Thyroid gland (tissue), 7 donors: ENCODE measurements around the genes H2AC1, H3C2, HFE, H2AC7 and H2BC7.

GRCh38 chr6:24910120-24910559 lies 25.6 kb downstream of the RIPOR2 start:
- PRO-cap, 2 experiments = no peak in any of the 2 experiments
- RAMPAGE, long total RNA, 5 experiments = no peak in any of the 5 experiments

- PRO-cap, 2 experiments = no peak in any of the 2 experiments
- RAMPAGE, long total RNA, 5 experiments = no peak in any of the 5 experiments
These were observed 7.4 kb downstream of the RIPOR2 start for GRCh38 chr6:24928357-24928725.

GRCh38 chr6:25017308-25017887 lies 81.6 kb upstream of the RIPOR2 start:
- PRO-cap, 2 experiments = no peak in any of the 2 experiments
- RAMPAGE, long total RNA, 5 experiments = no peak in any of the 5 experiments

DNA sequence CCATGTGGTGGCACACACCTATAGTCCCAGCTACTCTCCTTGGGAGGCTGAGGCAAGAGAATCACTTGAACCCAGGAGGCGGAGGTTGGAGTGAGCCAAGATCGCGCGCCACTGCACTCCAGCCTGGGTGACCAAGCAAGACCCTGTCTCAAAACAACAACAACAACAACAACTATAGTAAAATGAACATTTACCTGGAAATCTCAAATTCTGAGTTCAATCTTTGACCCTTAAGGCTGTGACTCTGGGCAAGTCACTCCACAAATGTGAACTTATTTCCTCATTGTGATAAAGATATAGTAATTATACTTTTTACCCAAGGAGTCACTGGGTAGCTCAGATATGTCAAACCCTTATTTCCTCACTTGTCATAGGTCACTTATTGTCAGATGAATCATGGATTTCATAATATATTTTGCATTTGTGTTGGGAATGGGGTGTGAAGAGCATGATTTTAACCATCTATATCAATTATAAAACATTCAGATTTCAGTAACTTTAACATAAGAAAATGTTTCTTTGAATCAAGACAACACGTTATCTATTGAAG lies 3.8 kb upstream of the CARMIL1 start:
- PRO-cap, 2 experiments = no peak in any of the 2 experiments
- RAMPAGE, long total RNA, 5 experiments = no peak in any of the 5 experiments

DNA sequence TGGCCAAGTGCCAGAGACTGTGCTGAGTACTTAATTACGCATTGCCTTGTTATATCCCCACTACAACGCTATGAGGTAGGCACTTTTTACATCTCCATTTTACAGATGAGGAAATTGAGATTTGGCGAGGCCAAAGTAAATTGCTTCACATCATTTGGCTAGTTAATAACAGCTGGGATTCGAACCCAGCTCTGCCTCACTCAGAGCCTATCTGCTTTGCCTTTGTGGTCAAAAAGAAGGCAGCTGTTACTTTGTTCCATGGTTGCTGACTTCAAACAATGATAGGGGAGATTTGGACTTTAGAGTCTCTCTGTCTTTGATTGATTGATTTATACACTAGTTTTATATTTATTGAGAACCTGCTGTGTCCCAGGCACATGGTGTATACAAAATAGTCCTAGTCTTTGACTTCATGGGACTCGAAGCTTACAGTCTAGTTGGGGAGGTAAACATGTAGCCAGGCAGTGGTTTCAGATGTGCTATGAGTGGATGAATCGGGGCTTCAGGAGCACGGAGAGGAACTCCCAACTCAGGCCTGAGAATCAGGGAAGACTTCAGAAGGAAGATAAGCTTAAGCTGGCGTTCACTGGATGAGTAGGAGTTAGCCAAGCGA lies 8.5 kb downstream of the CARMIL1 start:
- PRO-cap, 2 experiments = no peak in any of the 2 experiments
- RAMPAGE, long total RNA, 5 experiments = no peak in any of the 5 experiments

- PRO-cap, 2 experiments = no peak in any of the 2 experiments
- RAMPAGE, long total RNA, 5 experiments = no peak in any of the 5 experiments
These were observed at the start of gene H2AC1 for GRCh38 chr6:25725855-25726718. TSS of gene H2AC1 (minus strand) at chr6:25726562.

GRCh38 chr6:25779805-25780921 lies 25.6 kb downstream of the SLC17A4 start:
- PRO-cap, 2 experiments = no peak in any of the 2 experiments
- RAMPAGE, long total RNA, 5 experiments = no peak in any of the 5 experiments

DNA sequence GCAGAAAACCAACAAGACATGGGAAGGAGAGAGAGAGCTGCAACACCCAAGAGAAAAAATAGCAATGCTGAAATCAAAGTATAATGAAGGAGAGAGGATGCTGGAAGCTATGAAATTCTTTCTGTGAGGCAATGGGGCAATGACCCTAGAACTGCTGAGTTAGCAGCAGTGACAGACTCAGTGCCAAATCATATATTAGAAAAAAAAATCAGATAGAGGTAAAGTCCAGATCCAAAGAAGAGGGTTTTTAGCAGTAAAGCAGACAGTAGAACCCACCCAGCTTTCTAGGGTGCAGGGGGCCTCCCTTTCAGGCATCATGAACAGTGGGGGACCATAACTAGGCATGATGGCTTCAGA lies 27.0 kb downstream of the SLC17A2 start:
- PRO-cap, 2 experiments = no peak in any of the 2 experiments
- RAMPAGE, long total RNA, 5 experiments = no peak in any of the 5 experiments

DNA sequence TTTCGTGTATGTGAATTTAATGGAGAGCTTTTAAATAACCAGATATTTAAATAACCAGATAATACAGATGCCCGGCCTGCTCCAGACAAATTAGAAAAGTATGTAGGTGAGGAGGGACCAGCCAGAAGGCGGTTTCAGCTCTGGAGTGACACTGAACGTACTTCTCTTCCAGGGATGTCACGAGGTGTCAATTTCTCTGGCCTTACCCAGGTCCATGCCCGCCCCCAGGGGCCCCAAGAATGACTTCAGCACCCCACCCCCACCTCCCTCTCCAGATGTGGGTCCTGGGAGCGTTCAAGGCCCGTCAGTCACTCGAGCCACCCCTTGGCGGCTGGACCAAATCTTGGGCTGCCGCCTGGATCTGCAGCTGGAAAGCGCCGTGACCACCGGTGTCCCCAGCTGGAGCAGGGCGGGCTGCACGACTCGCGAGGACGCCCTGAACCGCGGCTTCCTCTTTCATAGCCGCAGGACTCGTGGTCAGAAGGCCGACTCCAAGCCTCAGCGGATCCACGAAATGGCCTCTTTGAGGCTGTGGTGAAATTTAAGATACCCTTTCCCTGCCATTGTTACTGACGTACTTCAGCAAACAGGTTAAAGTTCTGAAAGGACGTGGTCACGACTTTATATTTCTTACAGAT lies 25.8 kb downstream of the H1-1 start:
- PRO-cap, 2 experiments = peak in 2 of 2 experiments; most common plus-strand start position 274 of the sequence (in 2); most common minus-strand start position 473 of the sequence (in 2)
- RAMPAGE, long total RNA, 5 experiments = no peak in any of the 5 experiments

DNA sequence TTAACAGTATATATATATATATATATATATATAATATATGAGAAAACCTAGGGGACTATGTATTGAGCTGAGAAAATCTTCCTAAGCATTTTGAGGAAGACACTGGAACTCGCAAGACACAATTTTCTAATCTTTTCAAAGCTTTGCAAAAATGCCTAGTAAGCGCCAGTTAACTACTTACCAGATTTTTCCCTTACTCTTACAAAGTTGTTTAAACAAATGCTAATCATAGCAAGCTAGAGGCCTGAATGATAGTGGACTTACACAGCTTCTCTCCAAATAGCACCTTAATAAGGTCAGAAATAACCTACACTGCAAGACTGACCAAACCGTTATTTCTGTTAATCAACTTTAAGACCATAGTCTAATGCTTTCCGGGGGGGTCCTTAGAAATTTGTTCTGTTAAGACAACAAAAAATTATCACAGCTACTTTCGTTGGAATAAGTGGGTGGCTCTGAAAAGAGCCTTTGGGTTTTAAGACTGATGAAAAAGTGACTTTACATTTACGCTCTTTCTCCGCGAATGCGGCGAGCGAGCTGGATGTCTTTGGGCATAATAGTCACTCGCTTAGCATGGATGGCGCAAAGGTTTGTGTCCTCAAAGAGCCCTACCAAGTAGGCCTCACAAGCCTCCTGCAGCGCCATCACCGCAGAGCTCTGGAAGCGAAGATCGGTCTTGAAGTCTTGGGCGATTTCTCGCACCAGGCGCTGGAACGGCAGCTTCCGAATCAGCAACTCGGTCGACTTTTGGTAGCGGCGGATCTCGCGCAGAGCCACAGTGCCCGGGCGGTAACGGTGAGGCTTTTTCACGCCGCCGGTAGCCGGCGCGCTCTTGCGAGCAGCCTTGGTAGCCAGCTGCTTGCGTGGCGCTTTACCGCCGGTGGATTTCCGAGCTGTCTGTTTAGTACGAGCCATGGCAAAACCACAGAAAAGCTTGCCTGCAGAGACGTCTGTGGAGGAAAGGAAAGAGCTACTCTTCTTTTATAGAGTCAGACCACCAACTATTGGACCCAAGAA lies at the start of gene H3C2:
H3C2 (minus strand) TSS at position 954 of the 1,017 bp plus-strand sequence.
- PRO-cap, 2 experiments = peak in 2 of 2 experiments; most common minus-strand start position 954 of the sequence (in 2)
- RAMPAGE, long total RNA, 5 experiments = start-site peak on the minus strand in 2 of 5 experiments, centred at positions 952 to 955 of the sequence, 32 to 4,624 reads per replicate

- PRO-cap, 2 experiments = peak in 2 of 2 experiments; most common plus-strand start chr6:26087429 (in 2); most common minus-strand start chr6:26087484 (in 2)
- RAMPAGE, long total RNA, 5 experiments = start-site peak on the plus strand in 1 of 5 experiments, at chr6:26087368-26087404 at its widest, 37 reads per replicate
These were observed at the start of gene HFE for GRCh38 chr6:26087015-26088301. TSS of gene HFE (plus strand) at chr6:26087429.

GRCh38 chr6:26088388-26089184 lies 1.4 kb downstream of the HFE start:
- PRO-cap, 2 experiments = no peak in any of the 2 experiments
- RAMPAGE, long total RNA, 5 experiments = no peak in any of the 5 experiments

GRCh38 chr6:26198701-26199398 lies at the start of gene H2AC7:
TSS of gene H2AC7 (minus strand) at chr6:26199293.
- PRO-cap, 2 experiments = peak in 2 of 2 experiments; most common plus-strand start chr6:26198897 (in 1); most common minus-strand start chr6:26199097 (in 2)
- RAMPAGE, long total RNA, 5 experiments = start-site peak on the minus strand in 2 of 5 experiments, at chr6:26199252-26199296 at its widest, 15 to 245 reads per replicate

DNA sequence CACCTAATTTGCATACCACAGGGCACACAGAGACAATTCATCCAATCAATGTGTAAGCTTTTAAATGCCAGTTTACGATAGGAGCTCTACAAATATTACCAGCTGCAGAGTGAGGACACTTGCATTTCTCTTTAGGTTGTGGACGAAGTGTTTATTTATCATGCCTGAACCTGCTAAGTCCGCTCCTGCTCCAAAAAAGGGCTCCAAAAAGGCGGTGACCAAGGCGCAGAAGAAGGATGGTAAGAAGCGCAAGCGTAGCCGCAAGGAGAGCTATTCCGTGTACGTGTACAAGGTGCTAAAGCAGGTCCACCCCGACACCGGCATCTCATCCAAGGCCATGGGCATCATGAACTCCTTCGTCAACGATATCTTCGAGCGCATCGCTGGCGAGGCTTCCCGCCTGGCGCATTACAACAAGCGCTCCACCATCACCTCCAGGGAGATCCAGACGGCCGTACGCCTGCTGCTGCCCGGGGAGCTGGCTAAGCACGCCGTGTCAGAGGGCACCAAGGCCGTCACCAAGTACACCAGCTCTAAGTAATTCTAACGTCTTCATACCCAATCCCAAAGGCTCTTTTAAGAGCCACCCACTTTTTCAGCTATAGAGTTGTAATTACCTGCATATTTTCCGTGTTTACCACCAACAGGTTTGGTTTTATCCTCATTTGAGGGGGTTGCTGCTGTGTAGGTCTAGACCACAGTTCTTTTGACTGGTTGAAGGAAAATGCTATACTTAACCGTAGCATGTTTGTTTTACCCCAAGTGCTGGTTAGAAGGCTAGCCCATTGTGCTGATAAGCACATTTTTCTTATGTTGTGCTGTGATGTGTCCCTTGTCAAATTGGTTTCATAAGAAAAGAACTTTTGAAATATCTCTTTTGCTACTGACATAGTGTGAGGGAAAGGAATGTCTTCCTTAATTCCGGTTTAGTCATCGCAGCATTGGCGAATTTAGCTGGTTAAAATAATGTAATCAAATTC lies at the start of gene H2BC7:
H2BC7 (plus strand) TSS at position 118 of the 980 bp plus-strand sequence.
- PRO-cap, 2 experiments = peak in 2 of 2 experiments; most common plus-strand start position 91 of the sequence (in 2)
- RAMPAGE, long total RNA, 5 experiments = start-site peak on the plus strand in 2 of 5 experiments, centred at positions 120 to 125 of the sequence, 74 to 117 reads per replicate

- PRO-cap, 2 experiments = no peak in any of the 2 experiments
- RAMPAGE, long total RNA, 5 experiments = no peak in any of the 5 experiments
These were observed 3.5 kb downstream of the H2AC8 start for GRCh38 chr6:26220207-26220566.

GRCh38 chr6:26241007-26241586 lies 904 bp downstream of the H4C6 start:
- PRO-cap, 2 experiments = peak in 1 of 2 experiments; most common minus-strand start chr6:26241156 (in 1)
- RAMPAGE, long total RNA, 5 experiments = no peak in any of the 5 experiments

DNA sequence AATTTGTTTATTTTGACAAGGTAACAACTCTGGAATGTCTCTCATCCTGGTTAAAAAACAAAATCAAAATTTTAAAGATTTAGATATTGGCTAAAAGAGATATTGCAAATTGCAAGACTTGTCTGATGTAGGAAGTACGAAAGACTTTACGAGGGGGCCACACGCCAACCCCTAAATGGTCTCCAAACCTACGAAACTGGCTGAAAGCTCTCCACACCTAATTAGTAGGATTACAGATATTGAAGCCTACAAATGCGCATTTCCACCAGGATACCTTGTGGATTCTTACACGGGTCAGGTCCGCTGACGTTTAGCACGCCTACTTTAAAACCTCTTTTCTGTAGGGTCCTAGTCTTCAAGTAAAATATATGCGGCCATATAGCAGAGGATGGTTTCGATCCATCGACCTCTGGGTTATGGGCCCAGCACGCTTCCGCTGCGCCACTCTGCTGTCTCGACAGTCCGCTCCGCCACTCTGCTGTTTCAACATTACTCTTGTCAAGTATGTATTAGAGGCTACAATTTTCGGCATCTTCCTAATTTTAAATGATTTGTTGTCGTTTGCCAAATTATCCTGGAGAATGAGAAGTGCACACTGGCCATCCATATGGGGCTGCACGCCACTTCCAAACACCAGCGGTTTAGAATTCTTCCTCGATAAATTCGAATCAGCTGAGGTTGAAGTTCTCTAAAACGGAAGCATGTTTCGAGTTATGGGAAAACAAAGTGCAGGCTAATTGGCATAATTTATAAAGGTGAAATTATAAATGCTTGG lies 27.6 kb upstream of the H4C8 start:
- PRO-cap, 2 experiments = peak in 1 of 2 experiments; most common minus-strand start position 456 of the sequence (in 1)
- RAMPAGE, long total RNA, 5 experiments = no peak in any of the 5 experiments

DNA sequence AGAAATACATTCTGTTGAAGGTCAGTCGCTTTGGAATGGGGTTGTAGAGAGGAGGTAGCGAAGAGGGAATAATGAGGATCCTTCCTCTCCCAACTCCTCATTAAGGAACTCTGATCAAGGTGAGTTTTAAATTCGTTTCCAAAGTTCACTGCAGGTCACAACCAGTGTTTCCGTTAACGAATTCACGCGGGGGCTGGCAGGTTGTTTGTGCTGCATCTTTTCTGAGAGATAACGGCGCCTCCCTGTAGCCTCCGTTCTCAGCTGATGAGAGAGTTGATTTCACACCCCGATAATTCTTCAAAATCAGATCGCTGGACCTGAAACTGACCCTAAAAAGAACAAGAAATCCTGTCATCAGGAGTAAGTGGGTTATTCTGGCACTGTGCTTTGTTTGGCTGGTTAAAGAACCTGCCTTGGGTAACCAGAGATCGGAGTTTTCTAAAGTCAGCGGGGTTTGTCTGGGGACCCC lies 33.2 kb upstream of the BTN3A2 start:
- PRO-cap, 2 experiments = no peak in any of the 2 experiments
- RAMPAGE, long total RNA, 5 experiments = no peak in any of the 5 experiments

DNA sequence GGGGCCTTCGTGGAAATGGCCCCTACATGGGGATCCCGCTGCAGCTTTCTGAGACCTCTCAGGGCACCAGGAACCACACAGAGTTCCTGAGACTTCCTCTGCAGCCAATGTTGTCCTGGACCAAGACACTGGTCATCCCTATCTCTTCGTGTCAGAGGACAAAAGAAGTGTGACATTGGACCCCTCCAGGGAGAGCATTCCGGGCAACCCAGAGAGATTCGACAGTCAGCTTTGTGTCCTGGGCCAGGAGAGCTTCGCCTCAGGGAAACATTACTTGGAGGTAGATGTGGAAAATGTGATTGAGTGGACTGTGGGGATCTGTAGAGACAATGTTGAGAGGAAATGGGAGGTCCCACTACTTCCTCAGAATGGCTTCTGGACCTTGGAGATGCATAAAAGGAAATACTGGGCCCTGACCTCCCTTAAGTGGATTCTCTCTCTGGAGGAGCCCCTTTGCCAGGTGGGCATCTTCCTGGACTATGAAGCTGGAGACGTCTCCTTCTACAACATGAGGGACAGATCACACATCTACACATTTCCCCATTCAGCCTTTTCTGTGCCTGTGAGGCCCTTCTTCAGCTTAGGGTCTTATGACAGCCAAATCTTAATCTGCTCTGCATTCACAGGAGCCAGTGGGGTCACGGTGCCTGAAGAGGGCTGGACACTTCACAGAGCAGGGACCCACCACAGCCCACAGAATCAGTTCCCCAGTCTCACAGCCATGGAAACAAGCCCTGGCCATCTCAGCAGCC lies 9.5 kb upstream of the BTN3A3 start:
- PRO-cap, 2 experiments = no peak in any of the 2 experiments
- RAMPAGE, long total RNA, 5 experiments = no peak in any of the 5 experiments

GRCh38 chr6:26468063-26469453 lies 10.8 kb downstream of the BTN2A1 start:
- PRO-cap, 2 experiments = no peak in any of the 2 experiments
- RAMPAGE, long total RNA, 5 experiments = no peak in any of the 5 experiments